Measurements from ENCODE around the gene TRIM29.

DNA sequence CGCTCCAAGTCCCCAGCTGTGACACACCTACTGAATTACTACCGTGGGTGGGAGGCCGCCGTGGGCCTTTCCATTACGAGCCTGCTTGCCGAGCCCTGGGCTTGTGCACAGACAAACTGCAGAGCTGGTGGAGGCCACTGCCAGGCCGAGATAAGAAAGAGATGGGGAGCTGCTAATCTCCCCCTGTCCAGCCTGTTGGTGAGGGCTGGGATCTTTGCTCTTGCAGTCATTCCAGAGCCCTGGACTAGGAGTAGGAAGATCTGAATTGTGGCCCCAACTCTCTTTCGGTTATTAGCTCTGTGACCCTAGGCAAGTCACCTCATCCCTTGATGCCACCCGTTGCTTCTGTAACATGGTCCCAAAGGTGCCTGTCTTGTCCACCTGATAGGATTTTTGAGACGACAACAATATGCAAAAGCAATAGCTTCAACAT lies 920 bp downstream of the HMBS start:
- PRO-cap, 3 experiments: no peak in any of the 3 experiments
- RAMPAGE, long total RNA, 2 experiments: no peak in any of the 2 experiments
- RRBS: no CpG with 5 or more reads among the region's 10 CpGs

GRCh38 chr11:119091776-119092868 lies 3.1 kb downstream of the H2AX start:
- PRO-cap, 3 experiments: no peak in any of the 3 experiments
- RAMPAGE, long total RNA, 2 experiments: no peak in any of the 2 experiments
- RRBS: no CpG with 5 or more reads among the region's 14 CpGs

GRCh38 chr11:119101986-119102866 lies 573 bp upstream of the DPAGT1 start:
- PRO-cap, 3 experiments: peak in 3 of 3 experiments; most common plus-strand start chr11:119102249 (in 3); most common minus-strand start chr11:119102142 (in 1)
- RAMPAGE, long total RNA, 2 experiments: no peak in any of the 2 experiments
- RRBS: 2% methylated on average over 8 of the region's 25 CpGs

DNA sequence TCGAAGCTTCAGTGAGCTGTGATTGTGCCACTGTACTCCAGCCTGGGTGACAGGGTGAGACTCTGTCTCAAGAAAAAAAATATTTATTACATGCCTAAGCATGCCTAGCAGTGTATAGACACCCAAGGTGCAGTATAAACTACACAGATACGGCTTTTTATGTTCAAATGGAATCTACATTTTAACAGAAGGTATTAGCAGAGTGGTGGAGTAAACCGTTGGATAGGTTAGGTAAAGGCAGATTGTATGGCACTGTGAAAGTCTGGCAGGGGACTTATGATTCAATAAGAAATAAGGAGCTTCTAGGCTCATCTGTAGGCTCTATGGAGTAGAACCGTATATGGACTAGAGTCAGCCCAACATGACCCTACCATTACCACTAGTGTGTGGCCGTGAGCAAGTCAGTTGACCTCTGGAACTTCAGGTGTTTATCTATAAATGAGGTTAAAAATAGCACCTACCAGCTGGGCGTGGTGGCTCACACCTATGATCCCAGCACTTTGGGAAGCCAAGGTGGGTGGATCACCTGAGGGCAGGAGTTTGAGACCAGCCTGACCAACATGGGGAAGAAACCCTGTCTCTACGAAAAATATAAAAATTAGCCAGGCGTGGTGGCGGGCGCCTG lies 4.3 kb downstream of the HINFP start:
- PRO-cap, 3 experiments: no peak in any of the 3 experiments
- RAMPAGE, long total RNA, 2 experiments: no peak in any of the 2 experiments
- RRBS: no CpG with 5 or more reads among the region's 10 CpGs

DNA sequence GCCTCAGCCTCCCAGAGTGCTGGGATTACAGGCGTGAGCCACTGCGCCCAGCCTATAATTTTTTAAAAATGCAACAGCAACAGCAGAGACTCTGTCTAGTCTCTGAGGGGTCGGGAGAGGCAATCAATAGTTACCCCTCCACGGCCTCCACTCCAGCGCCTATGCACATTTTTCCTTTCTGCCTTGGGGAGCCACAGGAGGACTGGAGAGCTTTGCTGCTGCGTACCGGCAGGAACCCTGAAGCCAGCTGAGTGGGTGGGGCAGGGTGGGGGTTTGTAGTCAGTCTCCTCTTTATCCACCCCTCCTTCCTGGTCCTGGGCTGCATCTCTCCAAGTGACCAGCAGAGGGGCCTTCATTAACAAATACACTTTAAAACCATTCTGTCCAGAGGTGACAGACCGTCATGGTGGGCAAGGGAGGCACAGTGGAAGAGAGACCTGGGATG lies 4.1 kb upstream of the ABCG4 start:
- PRO-cap, 3 experiments: no peak in any of the 3 experiments
- RAMPAGE, long total RNA, 2 experiments: no peak in any of the 2 experiments
- RRBS: no CpG with 5 or more reads among the region's 8 CpGs

DNA sequence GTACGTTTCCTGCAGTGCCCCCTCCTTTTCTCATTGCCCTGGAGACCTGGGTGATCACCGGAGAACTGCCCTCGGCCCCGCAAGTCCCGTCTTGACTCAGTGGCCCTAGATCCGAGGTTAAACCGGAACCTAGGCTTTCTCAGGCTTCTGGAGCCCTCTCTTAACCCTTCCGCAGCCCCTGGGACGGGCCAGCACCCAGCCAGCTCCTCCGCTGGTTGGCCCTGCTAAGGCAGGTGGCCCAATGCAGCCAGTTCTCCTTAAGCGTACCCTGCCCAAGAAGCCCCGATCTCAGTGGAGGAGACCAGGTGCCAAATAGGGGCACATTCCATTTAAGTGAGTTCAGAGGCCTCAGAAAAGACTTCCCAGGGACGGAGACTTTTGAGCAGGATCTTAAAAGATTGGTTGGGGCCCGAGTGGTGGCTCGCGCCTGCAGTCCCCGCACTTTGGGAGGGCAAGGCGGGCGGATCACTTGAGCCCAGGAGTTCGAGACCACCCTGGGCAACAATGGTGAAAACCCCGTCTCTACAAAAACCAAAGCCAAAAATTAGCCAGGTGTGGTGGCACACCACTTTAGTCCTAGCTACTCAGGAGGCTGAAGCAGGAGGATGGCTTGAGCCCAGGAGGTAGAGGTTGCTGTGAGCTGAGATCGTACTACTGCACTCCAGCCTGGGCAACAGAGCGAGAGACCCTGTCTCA lies 926 bp downstream of the NLRX1 start:
- PRO-cap, 3 experiments: peak in 2 of 3 experiments; most common plus-strand start position 51 of the sequence (in 1); most common minus-strand start position 98 of the sequence (in 1)
- RAMPAGE, long total RNA, 2 experiments: no peak in any of the 2 experiments
- RRBS: 2% methylated on average over 6 of the region's 23 CpGs

- PRO-cap, 3 experiments: no peak in any of the 3 experiments
- RAMPAGE, long total RNA, 2 experiments: no peak in any of the 2 experiments
- RRBS: no CpG with 5 or more reads among the region's 3 CpGs
Observed at GRCh38 chr11:119232399-119232754, 26.2 kb downstream of the CBL start.

- PRO-cap, 3 experiments: no peak in any of the 3 experiments
- RAMPAGE, long total RNA, 2 experiments: no peak in any of the 2 experiments
Observed at GRCh38 chr11:119241622-119242181, 35.6 kb downstream of the CBL start.

- PRO-cap, 3 experiments: peak in 2 of 3 experiments; most common minus-strand start chr11:119316101 (in 1)
- RAMPAGE, long total RNA, 2 experiments: no peak in any of the 2 experiments
- RRBS: 6% methylated on average over 4 of the region's 32 CpGs
Observed at GRCh38 chr11:119315074-119316173, 1.5 kb downstream of the MCAM start.

DNA sequence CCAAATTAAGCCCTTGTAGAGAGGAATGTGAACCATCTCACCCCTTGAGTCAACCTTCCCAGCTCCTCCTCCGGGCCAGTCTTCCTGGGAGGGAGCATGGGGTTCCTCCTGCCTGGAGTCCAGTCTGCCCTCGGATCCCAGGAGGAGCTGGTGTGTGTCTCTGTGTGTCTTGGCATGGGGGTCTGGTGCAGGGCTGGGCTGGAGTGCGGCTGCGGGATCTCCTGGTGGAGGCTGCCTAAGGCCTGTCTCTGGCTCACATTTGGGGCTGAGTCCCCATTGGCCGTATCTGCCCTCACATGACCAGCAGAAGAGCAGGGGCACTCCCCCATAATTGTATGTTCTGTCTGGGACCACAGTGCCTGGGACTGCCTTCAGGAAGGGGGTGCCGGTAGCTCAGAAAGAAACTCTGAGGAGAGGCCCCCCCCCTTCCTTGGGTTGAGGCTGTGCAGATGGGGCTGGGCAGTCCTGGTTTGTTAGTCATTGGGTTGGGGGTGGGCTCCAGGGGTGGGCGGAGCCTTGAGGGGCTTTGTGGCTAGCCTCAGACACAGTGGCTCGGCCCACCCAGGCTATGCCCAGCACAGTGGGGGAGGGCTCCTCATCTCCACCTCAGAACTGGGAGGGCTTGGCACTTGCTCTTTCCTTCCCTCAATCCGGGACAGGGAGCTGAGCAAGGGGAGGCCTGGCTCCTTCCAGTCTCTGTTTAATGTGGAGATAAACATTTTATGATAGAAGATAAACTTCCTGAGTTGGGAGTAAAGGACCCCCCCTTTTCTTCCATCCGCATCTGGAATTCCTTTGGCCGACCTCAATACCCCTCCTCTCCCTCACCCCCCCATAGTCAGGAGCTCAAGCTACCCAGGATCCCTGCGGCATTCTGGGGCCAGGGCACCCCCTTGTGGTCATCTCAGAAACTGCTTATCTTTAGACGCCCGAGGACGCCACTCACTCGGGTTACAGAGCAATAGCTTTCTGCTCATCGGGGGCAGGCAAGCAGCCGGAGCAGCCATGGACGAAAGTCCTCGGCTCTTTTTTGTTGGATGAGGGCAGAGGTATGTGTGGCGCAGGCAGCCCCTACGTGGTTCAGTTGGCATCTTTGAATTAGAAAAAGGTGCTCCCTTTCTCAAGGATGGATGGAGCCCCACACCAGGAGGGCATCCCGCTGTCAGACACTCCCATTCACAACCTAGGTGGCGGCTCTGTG lies 2.7 kb downstream of the C1QTNF5 start:
- PRO-cap, 3 experiments: peak in 1 of 3 experiments; most common plus-strand start position 976 of the sequence (in 1)
- RAMPAGE, long total RNA, 2 experiments: no peak in any of the 2 experiments
- RRBS: no CpG with 5 or more reads among the region's 24 CpGs

GRCh38 chr11:119447357-119448016 lies 24.5 kb upstream of the THY1 start:
- PRO-cap, 3 experiments: peak in 1 of 3 experiments; most common minus-strand start chr11:119447679 (in 1)
- RAMPAGE, long total RNA, 2 experiments: no peak in any of the 2 experiments
- RRBS: no CpG with 5 or more reads among the region's 9 CpGs

DNA sequence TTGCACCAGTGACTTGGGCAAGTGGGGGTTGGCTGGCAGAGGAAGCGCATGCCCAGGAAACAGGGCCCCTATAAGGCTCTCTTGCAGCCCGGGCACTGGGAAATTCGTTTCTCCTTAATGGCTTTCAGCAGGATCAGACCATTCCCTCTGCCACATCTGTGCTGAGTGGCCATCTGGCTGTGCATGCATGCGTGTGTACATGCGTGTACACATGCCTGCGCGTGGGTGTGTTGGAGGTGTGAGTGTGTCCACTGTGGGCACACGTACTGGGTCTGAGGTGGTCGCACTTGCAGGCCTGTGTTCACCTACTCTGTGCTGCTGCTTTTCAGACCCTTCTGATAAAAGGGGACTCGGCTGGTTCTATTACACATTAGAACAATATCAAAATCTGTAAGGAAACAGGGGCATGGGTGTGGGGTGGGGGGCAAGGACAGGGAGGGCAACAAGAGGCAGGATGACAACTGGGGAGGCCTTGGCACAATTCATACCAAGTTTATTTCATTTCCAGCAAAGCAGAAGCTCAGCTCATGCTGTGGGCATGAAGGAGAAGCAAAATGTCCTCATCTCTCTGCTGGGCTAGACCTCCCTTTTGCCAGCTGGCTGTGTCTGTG lies 67.2 kb downstream of the NECTIN1 start:
- PRO-cap, 3 experiments: peak in 3 of 3 experiments; most common plus-strand start position 341 of the sequence (in 3)
- RAMPAGE, long total RNA, 2 experiments: no peak in any of the 2 experiments
- RRBS: no CpG with 5 or more reads among the region's 10 CpGs

- PRO-cap, 3 experiments: no peak in any of the 3 experiments
- RAMPAGE, long total RNA, 2 experiments: no peak in any of the 2 experiments
- RRBS: no CpG with 5 or more reads among the region's 10 CpGs
Observed at GRCh38 chr11:119701660-119702236, 27.3 kb downstream of the NECTIN1 start.

DNA sequence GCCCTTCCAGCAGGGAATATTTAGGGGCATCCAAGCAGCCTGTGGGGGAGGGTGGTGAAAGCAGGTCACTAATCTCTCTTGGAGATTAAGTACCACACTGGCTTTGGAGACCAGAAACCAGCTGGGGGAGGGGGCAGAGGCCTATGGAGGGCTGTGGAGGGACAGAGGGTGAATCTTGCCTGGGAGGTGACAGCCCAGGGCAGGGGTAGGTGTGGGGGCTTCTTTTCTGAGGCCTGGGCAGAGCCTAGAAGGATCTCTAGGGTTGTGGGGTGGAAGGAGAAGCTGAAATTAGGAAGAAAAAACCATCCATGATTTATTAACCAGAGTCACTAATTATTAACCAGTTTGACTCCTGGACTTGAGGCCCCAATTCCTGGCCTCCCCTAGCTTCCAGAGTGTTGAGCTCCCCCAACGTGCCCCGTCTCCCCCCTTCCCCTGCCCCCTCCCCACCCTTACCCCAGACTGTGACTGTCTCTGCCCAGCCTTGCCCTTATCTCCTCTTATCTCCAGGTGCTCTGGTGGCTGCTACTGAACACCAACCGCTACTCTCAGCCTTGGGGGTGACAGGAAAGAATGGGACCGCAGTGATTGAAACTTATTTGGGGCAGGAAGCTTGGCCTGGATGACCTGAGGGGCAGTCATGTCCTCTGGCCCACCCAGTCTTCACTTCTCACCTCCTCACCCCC lies 15.8 kb downstream of the NECTIN1 start:
- PRO-cap, 3 experiments: no peak in any of the 3 experiments
- RAMPAGE, long total RNA, 2 experiments: no peak in any of the 2 experiments
- RRBS: no CpG with 5 or more reads among the region's 4 CpGs

GRCh38 chr11:119751421-119752040 lies 22.5 kb upstream of the NECTIN1 start:
- PRO-cap, 3 experiments: no peak in any of the 3 experiments
- RAMPAGE, long total RNA, 2 experiments: no peak in any of the 2 experiments
- RRBS: no CpG with 5 or more reads among the region's 9 CpGs

DNA sequence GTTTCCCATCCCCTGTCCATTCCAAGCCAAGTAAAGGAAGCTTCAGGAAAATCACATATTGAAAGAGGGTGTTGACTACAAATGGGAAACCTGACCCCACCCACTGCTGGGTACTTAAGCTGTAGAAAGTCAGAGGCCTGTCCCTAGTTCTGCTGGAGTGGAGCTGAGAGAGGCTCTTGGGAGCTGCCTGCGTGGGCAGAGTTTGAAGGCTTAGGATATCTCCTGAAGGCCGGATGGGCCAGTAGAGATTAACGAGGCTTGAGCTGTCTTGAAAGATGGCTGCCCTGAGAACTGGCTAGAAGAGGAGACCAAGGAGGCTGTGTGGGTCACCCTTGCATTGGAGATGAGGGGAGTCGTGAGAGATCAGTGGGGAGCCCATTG lies 176.2 kb upstream of the NECTIN1 start:
- PRO-cap, 3 experiments: no peak in any of the 3 experiments
- RAMPAGE, long total RNA, 2 experiments: no peak in any of the 2 experiments
- RRBS: no CpG with 5 or more reads among the region's 4 CpGs

- PRO-cap, 3 experiments: no peak in any of the 3 experiments
- RAMPAGE, long total RNA, 2 experiments: no peak in any of the 2 experiments
- RRBS: no CpG with 5 or more reads among the region's 8 CpGs
Observed at GRCh38 chr11:120120620-120121083, 17.3 kb downstream of the TRIM29 start.

DNA sequence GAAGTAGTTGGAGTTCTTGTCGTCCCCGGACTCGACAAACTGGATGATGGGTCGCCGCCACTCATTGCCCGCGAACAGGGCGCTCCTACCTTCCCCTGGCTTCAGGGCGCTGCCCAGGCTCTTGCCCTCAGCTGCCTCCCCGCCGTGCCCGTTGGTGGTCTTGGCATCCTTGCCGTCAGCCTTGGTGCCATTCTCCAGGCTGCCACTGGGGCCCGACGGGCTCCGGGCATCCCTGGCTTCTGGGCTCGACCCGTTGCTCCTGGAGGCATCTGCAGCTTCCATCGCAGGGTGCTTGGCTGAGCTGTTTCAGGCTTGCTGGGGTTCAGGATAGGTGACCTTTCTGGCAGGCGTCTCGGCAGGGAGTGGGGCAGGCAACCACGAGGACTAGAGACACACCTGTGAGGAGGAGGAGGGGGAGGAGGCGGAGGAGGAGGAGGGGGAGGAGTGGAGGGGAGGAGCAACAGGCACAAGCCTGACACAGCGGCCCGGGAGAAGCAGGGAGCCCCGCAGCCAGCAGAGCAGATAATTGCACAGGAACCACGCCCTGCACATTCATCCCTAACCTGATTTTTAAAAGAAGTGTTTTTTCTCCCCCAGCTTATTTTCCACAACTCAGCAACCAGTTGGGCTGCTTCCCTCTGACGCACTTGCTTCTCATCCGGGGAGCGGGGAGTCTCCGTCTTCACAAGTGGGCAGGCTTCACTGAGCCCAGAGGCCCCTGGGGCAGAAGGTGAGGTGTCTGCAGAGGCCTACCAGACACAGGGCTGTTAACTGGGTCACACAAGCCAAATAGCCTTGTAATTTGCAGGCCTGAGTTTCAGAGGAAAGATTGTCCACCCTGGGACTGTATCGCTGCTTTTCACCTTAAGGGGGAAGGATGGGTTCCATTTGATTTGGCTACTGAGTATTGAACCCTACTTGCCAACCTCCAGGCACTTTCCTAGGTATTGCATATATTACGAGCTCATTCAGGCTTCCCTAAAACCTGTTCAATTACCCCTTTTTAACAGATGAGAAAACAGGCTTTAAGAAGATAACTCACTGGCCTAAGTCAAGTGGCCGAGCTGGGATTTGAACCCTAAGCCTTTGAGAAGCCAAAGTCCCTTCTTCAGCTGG lies at the start of gene TRIM29:
TRIM29 (minus strand) TSS at position 364 of the 1,116 bp plus-strand sequence.
- PRO-cap, 3 experiments: no peak in any of the 3 experiments
- RAMPAGE, long total RNA, 2 experiments: start-site peak on the minus strand in 1 of 2 experiments, centred at position 279 of the sequence, 13 reads per replicate
- RRBS: no CpG with 5 or more reads among the region's 34 CpGs

DNA sequence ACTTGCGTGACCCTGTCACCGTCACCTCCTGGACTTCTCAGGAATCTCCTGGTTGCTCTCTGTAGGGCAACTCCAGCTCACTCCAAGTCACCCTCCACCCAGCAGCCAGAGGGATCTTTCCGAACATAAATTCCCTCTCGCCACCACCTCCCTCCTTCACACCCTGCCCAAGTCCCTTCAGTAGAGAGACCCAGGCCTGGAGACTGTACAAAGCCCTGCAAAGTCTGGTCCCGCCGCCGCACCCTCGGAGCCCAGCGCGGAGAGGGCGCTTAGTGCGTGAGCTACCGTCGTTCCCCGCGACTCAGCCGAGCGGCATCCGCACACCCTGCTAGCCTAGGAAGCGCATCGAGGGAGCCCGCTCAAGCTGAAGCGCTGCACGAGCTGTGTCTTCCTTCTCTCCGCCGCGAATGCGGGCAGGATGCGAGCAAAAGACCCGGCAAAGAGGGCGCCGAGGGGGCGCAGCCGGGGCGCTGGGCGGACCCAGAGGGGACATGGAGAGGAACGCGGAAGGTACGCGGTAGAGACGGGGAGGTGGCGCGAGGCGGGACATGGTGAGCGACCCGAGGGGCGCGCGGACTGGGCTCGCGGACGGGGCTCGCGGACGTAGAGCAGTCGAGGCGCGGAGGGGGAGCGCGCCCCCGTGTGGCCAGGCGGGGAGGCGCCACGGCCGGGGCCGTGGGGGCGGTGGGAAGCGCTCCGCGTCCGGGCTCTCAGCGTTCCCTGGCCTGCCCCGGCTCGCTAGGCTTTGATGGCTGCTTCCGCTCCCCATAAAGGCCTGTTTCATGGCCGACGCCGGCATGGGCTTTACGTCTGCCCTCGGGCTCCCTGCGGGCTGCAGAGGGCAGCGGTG lies 31.0 kb upstream of the TRIM29 start:
- PRO-cap, 3 experiments: peak in 1 of 3 experiments; most common plus-strand start position 664 of the sequence (in 1); most common minus-strand start position 578 of the sequence (in 1)
- RAMPAGE, long total RNA, 2 experiments: start-site peak on the plus strand in 1 of 2 experiments, centred at position 500 of the sequence, 7 reads per replicate
- RRBS: 1% methylated on average over 17 of the region's 82 CpGs

GRCh38 chr11:120169489-120169867 lies 31.6 kb upstream of the TRIM29 start:
- PRO-cap, 3 experiments: no peak in any of the 3 experiments
- RAMPAGE, long total RNA, 2 experiments: no peak in any of the 2 experiments
- RRBS: 4% methylated on average over 1 of the region's 15 CpGs